Cerebral cortex (tissue), 2 donors: ENCODE measurements around the genes TIMM23B and CISD1.

GRCh38 chr10:49941708-49942747, at the start of gene TIMM23B:
TIMM23B (plus strand) TSS chr10:49942053.
- PRO-cap, 2 experiments, result peak in 1 of 2 experiments; most common plus-strand start chr10:49942053 (in 1); most common minus-strand start chr10:49941927 (in 1)

- PRO-cap, 2 experiments, result no peak in any of the 2 experiments
Observed at GRCh38 chr10:49988502-49988877, 284 bp downstream of the AGAP6 start.

DNA sequence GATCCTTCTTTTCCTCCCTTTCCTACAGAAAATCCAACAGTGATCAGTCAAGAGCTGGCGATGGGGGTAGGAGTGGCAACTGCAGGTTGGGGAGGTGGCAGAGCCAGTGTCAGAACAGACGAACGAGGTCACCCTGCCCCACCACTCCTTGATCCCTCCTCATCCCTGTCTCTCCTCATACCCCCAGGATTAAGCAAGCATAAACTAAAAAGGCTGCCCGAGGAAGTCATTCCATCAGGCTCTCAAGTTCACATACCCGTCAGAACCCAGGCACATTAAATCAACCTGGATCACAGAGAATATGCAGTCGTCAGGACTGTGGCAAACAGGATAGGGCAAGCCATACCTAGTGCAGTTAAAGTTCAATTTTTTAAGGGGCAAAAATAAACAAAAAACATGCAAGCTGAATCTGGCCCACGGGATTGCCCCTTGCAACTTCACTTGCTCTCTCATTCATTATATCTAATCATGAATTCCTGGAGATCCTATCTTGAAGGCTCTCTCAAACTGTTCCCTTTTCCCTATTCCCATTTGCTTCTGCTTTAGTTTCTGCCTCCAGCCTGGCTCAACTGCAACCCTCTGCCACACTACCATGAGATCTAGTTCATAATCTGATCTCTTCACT, 110.0 kb upstream of the ASAH2 start:
- PRO-cap, 2 experiments, result no peak in any of the 2 experiments

- PRO-cap, 2 experiments, result no peak in any of the 2 experiments
Observed at GRCh38 chr10:50381550-50382179, 130.3 kb upstream of the ASAH2 start.

GRCh38 chr10:50393134-50394264, 142.2 kb upstream of the ASAH2 start:
- PRO-cap, 2 experiments, result no peak in any of the 2 experiments

DNA sequence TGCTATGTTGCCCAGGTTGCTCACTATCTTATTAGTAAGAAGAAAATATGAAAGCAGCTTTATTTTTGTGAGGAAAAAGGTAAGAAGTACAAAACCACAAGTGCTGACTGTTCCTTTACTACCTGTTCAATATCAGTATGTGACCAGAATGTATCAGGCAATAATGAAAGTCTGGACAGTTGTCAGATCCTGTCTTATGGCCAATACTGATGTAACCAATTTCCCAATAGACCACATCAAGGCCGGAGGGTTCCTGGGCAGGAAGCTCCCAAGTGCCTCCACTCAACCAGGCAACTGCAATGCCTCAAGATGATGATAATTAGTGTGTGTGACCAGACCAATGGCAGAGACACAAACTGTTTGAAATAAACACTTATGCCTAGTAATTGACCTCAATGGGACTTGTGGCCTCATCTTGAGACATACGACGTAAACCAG, 149.4 kb upstream of the ASAH2 start:
- PRO-cap, 2 experiments, result no peak in any of the 2 experiments

DNA sequence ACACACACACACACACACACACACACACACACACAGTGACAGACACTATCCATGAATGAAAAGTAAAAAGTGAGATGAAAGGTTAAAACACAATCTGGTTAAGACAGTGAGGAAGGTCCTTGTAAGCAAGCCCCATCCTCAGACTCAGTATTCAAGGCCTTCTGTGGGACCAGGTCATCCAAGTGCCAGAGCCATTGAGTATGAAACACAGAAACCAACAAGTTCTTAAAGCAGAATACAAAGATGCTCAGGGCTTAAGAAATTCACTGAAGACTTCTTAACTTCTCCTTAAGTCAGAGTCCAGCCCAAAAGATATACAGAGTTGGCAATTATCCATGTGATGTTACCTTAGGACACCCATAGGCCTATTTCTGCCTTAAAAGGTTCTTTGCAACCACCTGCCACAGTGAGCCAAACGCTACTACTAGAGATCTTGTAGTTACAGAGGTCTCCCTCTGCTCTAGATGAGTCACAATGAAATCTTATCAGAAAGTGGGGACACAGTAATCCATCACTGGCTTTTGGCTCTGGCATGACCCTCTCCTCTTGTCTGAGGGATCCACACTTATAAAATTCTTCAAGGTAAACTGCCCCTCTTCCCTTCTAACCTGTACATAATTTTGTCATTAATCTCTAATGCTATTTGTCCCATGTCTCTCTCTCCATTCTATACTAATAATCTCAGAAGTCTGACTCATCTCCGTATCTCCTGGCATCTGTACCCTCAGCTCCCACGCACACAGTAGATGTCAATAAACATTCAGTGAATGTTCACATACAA, 112.3 kb downstream of the SGMS1 start:
- PRO-cap, 2 experiments, result no peak in any of the 2 experiments

- PRO-cap, 2 experiments, result peak in 1 of 2 experiments; most common plus-strand start chr10:50624752 (in 1); most common minus-strand start chr10:50624569 (in 1)
Observed at GRCh38 chr10:50624391-50624782, 631 bp upstream of the SGMS1 start.

- PRO-cap, 2 experiments, result no peak in any of the 2 experiments
Observed at GRCh38 chr10:51195623-51196204, 121.4 kb downstream of the PRKG1 start.

- PRO-cap, 2 experiments, result no peak in any of the 2 experiments
Observed at GRCh38 chr10:51202403-51203194, 128.3 kb downstream of the PRKG1 start.

GRCh38 chr10:51405497-51406174, 293.8 kb downstream of the CSTF2T start:
- PRO-cap, 2 experiments, result no peak in any of the 2 experiments

- PRO-cap, 2 experiments, result no peak in any of the 2 experiments
Observed at GRCh38 chr10:51762980-51763214, 63.5 kb upstream of the CSTF2T start.

- PRO-cap, 2 experiments, result no peak in any of the 2 experiments
Observed at GRCh38 chr10:52168048-52168671, 145.9 kb upstream of the DKK1 start.

DNA sequence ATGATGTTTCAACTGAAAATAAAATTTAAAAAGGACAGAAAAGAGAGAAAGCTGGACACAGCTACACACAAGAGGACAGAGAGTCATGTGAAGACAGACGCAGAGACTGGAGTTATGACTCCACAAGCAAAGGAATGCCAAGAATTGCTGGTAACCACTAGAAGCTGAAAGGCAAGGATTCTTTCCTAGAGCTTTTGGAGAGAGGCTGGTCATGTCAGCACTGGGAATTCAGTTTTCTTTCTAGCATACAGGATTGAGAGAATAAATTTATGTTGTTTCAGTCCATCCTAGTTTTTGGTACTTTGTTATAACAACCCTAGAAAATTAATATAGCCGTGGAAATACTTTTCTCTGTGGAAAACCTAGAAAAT, 575.4 kb downstream of the IPMK start:
- PRO-cap, 2 experiments, result no peak in any of the 2 experiments

- PRO-cap, 2 experiments, result no peak in any of the 2 experiments
Observed at GRCh38 chr10:58191528-58192233, 76.0 kb downstream of the IPMK start.

- PRO-cap, 2 experiments, result peak in 1 of 2 experiments; most common plus-strand start chr10:58269165 (in 1); most common minus-strand start chr10:58268947 (in 1)
Observed at GRCh38 chr10:58268775-58269642, at the start of gene CISD1. CISD1 (plus strand) TSS chr10:58269162.

DNA sequence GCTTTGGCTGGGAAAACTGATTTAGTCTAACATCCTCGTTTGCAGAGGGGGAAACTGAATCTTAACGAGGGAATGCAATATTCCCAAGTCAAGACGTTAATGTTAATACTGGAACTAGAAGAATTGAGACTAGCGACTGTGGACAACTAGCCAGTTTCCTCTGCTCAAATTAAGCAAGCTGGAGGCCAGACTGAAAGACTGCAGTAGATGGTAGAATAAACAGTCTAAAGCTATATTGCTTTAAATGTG, 702 bp upstream of the TFAM start:
- PRO-cap, 2 experiments, result no peak in any of the 2 experiments

DNA sequence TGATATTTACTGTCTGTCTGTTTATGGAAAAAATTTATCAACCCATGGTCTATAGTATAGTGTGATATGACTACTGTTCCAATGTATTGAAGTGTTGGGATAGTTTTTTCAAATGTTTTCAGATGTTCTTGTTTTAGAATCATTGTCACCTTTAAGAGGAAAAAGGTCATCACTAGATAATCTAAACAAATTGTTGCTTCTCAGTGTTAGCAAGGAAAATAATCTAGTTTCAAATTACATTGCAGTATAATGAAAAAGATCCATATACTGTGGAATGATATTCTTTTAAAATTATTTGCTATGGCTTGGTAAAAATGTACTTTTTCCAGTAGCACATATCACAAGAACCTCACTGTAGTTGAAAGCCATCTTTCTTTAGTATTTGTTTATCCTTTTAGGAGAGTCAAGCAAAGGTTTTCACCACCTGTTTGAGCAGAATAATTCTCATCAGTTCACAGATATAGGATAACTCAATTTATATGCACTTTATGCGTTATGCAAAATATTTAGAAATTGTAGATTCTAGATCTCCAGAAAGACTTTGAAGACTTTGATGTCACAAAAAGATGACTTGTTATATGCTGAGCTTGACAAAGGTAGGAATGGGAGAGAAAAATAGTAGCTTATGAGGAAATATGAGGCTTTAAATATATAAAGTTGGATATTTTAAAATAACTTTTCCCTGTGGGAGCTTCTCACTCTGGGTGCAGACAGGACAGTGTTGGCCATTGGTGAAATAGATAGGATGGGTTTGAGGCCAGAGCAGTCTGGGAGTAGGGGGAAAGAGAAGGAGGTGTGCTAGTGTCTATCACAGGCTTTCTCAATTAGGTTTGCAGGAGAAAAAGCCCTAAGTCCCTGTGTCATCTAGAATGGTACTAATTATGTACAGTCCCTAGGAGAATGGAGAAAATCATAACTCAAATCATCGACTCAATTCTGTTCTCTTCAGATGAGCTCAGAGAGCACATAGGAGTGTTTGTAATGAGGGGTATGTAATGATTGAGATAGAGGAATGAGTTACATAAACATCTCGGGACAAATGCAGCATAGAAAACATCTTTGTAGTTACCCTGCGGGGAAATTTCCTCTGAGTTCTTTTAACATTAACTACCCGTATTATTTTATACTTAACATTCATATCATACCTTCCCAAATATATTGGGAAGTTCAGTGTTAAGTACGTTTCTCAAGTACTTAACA, 11.4 kb downstream of the TFAM start:
- PRO-cap, 2 experiments, result no peak in any of the 2 experiments

DNA sequence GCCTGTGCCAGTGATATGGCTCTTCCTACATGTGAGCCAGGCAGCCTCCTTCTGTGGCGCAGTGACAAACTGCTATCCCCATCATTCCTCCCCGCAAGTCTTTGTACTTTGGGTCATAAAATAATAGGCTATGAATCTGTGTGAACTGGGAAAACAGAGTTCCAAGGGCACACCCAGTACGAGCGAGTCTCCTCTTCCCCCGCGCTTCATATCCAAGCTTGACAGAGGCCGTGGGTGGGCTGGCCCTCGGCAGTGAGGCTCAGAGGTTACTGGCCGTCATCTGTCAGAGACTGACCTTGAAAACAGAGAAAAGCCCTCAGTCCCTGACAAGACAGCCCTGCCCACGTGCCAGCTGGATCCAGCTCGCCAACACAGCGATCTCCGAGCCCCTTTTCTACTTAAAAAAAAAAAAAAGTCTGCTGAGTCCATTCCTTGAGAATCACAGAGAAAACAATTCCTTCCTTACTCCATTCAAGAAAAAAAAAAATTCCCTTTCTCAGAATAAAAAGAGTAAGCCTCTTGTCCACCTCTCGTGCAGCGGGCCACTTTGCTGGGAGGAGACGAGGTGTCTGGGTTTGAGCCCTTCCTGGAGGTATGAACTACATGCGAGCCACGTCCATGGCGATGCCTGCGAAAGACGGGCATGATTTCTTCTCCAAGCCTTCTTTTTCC, 848 bp upstream of the BICC1 start:
- PRO-cap, 2 experiments, result no peak in any of the 2 experiments

DNA sequence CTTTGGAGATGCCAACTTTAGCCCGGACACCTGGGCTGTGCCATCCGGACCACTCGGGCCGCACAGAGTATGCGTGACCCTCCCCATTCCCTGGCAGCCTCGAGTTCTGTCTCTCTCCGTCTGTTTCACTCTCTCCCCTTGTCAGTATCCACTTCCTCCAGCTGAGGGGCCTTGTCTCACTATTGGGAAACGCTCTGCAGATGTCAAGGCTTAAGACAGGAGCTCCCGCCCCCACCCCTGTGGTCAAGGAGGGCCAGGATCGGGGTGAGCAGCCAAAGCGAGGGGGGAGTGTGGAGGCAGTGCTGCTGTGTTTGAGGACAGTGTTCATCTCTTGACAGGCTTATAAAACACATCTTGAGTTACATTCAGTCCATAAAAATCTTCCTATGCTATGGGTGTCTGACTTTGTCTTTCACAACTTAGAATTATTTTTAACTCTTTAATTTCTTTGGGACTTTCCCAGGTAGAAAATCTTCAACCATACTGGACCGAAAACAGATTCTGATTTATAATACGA, 1.0 kb downstream of the BICC1 start:
- PRO-cap, 2 experiments, result no peak in any of the 2 experiments